Vein endothelial cell (primary cell): ENCODE measurements around the gene SNAPC4.

DNA sequence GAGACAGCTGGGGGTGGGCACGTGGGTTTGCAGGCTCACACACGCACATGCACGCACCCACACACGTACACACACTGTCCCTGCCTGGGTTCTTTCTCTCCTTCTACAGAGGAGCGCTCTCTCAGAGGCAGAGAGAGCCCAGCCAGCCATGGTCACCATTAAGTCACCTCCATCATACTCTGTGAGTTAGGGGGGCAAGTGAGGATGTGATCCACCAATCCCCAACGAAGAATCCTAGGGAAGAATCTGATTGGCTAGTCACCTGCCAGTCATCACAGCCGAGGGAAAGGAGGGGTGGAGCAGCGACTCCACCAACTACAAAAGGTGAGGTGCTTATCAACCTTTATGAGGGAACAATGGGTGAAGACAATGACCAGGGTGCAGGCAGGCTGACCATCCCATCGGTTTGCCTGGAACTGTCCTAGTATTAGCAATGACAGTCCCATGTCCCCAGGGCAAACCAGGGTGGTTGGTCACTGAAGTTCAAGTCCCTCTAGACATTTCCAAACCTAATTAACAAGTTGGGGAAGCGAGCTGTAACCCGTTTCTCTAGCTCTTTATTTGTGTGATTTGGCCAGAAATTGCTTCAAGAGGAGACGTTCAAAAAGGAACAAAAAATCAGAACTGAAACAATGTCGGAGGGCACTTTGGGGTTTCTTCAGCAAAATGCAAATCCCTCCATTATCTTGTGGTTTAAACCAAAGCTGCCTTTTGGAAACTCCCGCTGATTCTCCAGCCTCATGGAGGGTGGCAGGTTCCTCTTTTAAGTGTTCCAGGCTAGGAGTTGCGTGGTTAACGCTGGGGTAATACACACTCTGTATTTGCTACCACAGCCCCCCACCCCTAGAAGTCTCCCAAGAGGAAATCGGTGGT lies 18.8 kb upstream of the FCN1 start:
- CAGE, long polyA plus RNA: no peak

GRCh38 chr9:135147210-135147886 lies 59.9 kb downstream of the OLFM1 start:
- CAGE, long polyA plus RNA: no peak

- CAGE, long polyA plus RNA: no peak
Measured at GRCh38 chr9:135281904-135282875, 194.7 kb downstream of the OLFM1 start.

DNA sequence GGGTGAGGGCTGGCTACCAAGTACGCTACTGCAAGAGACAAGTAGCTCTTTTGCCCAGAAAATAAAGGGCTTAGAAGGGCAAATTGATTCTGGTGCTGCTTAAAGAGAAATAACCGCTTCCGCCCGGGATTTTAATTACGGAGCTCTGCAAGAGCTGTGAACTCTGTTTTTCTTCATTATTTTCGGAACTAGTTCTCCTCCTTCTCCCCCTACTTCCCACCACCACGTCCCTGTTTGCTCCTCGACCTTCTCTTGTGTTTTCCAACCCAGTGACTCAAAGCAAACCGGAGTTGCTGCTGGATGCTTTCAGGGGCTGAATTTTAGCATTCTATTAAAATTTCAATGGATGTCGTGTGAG lies 139.7 kb upstream of the PPP1R26 start:
- CAGE, long polyA plus RNA: no peak

DNA sequence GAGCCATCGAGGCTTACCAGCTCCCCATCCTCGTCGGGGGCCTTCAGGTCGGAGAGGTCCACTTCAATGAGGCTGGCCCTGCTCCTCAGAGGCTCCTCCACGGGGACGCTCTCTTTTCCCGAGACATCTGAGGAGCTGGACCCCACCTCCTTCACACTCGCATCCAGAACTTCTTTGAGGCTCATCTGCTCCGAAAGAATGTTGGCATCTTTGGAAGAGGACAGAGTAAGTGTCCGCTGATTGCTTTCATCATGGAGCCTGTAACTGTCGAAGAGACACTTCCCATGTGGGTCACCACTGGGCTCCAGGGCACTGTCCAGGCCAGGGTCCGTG lies 86.5 kb downstream of the CAMSAP1 start:
- CAGE, long polyA plus RNA: no peak

- CAGE, long polyA plus RNA: no peak
Measured at GRCh38 chr9:135919538-135920395, 12.4 kb upstream of the CAMSAP1 start.

DNA sequence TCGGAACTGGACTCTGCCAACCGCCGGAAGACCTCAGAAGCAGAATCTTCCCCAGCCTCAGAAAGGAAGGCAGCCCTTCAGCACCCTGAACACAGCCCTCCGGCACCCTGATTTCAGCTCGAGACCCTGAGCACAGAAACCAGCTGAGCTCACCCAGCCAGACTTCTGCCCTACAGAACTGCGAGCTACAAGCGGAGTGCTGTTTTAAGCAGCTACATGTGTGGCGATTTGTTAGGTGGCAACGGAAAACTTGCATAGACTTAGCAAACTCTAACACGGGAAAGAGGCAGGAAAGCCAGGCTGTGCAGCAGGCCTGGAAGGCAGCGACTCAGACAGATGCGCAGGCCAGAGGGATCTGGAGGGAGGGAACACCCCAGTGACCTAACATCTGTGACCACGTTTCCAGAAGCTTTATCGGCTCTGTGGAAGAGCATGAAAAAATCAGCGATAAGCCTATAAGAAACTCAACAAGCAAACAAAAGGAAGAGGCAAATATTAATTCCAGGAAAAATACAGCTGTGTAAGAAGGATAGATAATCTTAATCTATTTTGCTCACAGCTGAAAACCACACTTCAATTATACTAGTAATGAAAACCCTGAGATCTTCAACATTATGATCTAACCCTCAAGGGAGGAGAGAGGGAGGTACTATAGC lies 11.0 kb downstream of the UBAC1 start:
- CAGE, long polyA plus RNA: no peak

DNA sequence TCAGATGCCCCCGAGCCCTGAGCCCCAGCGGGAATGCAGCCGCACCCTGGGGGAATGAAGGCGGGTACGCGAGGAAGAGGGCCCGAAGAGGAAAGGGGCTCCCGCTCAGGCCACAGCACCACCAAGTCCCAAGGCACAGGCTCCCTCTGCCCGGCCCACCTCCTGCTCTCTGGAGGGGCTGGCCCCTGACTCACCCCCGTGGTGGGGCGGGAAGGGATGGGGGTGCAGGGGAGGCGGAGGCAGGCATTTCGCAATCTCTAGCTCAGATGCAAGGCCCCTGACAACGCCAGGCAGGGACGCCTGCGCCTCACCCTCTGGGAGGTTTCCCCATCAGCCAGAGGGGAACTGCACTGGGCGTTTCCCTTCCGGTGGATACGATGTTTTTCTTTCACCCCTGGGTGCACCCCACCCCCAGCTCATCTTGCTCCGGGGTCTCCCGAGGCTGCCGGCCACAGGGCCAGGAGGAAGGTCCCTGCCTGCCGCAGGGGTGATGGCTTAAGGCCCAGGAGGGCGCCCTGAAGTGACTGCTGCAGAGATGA lies 49.0 kb downstream of the NACC2 start:
- CAGE, long polyA plus RNA: no peak

DNA sequence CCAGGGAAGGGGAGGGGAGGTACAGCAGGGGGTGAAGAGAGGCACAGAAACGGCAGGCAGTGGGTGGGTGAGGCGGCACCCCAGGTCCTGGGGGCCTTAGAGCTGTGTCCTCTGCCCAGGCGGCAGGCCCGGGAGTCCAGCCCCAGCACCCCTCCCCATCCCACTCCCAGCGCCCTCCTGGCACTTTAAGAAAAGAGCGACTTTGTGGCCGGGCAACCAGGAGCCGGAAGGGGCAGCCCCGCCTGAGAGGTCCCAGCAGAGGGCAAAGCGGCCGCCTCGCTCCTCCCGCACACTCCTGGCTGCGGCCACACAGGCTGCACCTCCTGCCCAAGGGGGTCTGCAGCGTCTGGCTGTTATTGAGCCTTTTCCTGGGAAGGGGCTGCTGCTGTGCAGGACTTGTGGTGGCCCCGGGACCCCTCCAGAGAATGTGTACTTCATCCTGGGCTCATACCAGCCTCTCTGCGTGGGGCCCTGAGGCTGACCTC lies 42.6 kb downstream of the NACC2 start:
- CAGE, long polyA plus RNA: no peak

DNA sequence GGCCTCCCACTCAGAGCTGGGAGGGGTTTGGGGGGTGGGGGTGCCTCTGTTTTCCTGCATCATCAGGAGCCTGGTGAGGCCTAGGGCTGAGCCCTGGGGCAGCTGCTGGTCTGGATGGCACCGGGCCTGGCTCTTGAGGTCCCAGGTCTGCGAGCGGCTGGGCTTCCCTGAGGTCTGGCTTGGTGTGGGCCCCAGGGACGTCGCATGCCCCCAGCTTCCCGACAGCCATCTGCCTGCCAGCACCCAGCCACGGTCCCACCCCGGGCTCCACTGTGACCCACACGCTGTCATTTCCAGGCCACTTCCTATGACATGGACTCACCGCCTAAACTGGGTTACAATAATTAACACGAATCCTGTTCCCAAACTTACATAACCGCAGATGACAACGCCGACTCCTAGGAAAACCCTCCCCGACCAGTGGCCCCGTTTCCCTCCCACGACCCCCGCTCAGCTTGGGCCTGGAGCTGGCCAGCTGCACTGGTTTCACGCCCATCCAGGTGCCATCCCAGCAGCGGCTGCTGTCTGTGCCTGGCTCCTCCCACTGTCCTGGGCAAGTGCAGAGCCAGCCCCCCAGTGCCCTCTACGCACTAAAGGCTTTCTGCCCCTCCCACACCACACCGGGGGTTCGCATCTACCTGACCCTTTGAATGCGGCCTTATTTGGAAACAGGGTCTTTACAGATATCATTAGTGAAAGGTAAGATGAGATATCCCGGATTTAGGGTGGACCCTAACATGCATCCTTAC lies 8.6 kb downstream of the NACC2 start:
- CAGE, long polyA plus RNA: no peak

GRCh38 chr9:136087989-136088520 lies 7.0 kb downstream of the NACC2 start:
- CAGE, long polyA plus RNA: no peak

- CAGE, long polyA plus RNA: no peak
Measured at GRCh38 chr9:136115732-136116037, 3.0 kb downstream of the TMEM250 start.

DNA sequence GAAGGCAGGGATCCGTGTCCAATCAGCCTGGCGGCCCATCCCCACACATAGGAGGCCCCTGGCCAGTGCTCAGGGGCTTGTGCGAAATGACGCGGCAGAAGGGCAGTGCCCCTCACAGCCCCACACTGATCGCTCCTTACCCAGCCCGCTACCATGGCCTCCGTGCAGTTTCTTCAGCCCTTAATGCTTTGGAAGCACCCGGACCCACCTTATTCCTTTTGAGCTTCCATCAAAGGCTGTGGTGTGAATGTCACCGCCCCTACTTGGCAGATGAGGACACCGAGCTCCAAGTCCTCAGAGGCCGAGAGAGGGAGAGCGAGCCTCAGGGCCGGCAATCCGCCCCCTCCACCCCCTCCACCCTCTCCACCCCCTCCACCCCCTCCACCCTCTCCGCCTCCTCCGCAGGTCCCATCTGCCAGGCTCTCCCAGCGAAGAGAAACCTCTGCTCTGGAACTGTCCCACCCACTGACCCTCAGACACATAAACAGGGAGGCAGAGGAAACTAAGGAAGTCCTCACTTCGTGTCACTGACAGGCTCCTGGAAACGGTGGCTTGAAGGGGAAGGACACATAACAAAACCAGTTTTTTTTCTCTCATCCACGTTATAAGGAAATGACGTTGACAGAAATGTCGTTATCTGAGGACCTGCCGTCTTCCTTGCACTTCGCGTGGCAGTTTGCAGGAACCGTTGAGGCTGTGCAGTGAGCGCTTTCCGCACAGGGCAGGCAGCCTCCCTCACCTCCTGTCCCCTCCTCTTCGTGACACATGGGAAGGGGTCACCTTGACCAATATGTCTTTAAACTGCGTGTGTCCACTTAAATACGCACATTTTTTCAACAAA lies 13.9 kb downstream of the QSOX2 start:
- CAGE, long polyA plus RNA: no peak

DNA sequence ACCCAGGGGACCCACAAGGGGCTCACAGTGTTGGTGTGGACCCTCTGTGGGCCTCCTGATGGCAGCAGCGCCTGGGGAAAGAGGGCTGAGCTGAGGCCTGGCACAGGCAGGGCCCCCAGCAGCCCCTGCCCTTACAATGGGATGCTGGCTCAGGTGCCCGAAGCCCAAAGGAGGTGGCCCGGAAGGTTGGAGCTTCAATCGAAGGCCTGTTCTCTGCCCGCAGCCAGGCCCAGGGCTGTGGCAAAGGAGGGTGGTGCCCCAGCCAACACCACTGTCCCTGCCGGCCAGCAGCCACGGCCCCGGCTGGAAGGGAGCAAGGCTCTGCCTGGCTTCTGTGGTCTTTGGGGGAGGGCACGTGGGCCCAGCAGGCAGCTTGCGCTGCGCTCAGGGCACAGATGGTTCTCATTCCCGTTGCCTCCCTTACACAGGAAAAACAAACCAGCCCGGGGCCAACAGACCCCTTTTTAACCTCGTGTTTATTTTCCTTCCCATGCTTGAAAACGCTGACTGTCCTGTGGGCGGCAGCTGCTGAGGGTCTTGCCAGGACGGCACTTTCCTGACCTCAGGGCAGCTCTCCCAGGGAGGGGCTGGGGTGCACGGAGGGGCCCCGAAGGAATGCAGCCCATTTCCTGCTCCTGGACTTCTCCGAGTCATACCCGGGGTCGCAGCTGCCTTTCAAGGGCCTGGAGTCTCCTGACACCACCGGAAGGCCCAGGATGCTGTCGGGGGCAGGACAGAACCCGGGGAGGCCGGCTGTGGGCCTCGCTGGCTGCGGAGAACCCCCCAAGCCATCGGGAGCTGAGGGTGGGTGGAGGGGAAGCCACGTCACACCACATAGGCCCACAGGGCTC lies 1.2 kb upstream of the GPSM1 start:
- CAGE, long polyA plus RNA: no peak

DNA sequence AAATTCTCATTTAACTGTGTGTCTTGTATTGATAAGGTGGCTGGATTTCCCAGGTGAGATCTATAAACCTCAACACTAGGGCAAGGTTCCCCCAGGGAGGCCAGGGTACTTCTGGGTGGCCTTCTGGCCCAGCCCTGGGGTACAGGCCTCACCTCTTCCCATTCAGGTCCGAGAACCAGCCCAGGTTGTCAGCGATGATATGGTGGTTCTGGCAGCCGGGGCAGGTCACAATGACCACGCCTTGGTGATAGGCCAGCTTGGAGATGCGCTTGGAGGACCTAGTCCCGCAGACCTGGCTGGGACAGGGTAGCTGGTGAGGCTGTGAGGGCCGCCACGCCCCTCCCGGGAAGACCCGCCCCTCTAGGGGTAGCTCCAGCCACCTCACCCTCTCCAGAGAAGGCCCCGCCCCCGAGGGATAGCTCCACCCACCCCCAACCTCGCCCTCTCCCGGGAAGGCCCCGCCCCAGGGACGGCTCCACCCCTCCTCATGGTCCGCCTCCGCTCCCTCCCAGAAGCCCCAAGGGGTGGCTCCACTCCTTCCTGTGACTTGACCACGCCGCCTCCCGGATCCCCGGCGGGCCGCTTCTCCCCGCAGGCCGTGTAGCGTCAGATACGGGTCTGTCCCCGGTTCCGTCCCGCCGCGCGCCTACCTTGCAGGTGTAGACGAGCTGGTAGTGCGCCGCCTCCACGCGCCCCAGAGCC lies 556 bp downstream of the DNLZ start:
- CAGE, long polyA plus RNA: no peak

- CAGE, long polyA plus RNA: no peak
Measured at GRCh38 chr9:136392623-136393263, 7.2 kb downstream of the SNAPC4 start.

- CAGE, long polyA plus RNA: no peak
Measured at GRCh38 chr9:136400008-136401151, at the start of gene SNAPC4. TSS of gene SNAPC4 (minus strand) at chr9:136400170.

DNA sequence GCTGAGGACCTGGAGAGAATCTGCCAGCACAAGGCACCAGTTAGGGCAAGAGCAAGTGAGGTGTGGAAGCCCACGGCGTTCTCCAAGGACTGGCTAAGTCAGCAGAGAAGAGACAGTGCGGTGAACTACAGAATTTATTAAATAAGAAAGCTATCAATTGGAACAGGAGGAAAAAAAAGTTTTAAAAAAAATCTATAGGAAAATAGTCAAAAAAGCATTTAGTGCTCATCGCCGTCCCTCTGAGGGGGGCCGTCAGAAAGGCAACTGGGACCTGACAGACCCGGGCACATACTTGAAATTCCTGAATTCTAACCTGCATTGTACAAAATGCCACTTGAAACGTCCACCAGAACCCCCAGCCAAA lies 1.8 kb upstream of the SNAPC4 start:
- CAGE, long polyA plus RNA: no peak

- CAGE, long polyA plus RNA: no peak
Measured at GRCh38 chr9:136407069-136407708, 3.2 kb downstream of the ENTR1 start.

DNA sequence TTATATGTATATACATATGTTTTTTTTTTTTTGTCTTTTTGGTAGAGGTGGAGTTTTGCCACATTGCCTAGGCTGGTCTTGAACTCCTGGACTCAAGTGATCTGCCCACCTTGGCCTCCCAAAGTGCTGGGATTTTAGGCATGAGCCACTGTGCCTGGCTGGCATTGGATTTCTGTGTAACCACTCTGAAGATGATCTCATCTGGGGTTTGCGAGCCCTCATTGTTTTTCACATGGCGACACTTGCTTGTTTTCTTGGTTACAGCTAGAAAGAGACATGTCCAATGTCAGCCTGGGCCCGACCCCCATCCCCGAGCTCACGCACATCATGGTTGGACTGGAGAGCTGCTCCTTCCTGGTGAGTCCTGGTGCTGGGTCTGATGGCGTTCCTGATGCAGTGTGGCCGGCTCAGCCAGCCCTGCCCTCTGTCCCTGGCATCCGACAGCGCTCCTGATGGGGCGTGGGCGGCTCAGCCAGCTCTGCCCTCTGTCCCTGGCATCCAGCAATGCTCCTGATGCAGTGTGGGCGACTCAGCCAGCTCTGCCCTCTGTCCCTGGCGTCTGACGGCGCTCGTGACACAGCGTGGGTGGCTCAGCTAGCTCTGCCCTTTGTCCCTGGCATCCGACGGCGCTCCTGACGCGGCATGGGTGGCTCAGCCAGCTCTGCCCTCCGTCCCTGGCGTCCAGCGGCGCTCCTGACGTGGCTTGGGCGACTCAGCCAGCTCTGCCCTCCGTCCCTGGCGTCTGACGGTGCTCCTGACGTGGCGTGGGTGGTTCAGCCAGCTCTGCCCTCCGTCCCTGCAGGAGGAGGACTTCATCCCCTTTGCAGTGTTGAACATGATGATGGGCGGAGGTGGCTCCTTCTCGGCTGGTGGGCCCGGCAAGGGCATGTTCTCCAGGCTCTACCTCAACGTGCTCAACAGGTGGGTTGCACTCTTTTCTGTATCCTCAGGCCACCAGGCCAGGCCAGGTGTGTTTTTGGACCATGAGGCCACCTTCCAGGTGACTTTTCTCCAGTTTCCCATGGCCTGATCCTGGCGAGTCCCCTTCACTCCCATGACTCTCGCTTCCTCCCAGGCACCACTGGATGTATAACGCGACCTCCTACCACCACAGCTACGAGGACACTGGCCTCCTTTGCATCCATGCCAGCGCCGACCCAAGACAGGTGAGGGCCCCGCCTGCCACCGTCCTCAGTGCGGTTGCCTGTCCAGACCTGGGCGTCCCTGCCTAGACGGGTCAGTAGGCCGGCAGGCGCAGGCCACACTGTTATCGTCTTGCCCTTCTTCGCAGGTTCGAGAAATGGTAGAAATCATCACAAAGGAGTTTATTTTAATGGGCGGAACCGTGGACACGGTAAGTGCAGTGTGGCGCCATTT lies 7.8 kb downstream of the PMPCA start:
- CAGE, long polyA plus RNA: no peak